Measurements from ENCODE around the gene PNLDC1.

GRCh38 chr6:158640661-158640882 lies 4.0 kb downstream of the DYNLT1 start:
- PRO-cap, result no peak

GRCh38 chr6:158771130-158771641 lies 48.0 kb downstream of the EZR start:
- PRO-cap, result no peak

- PRO-cap, result no peak
These were observed 77.9 kb downstream of the RSPH3 start for GRCh38 chr6:158922079-158922488.

- PRO-cap, result no peak
These were observed 61.3 kb downstream of the RSPH3 start for GRCh38 chr6:158938801-158939082.

- PRO-cap, result no peak
These were observed 1.4 kb downstream of the TAGAP start for GRCh38 chr6:159043255-159043875.

DNA sequence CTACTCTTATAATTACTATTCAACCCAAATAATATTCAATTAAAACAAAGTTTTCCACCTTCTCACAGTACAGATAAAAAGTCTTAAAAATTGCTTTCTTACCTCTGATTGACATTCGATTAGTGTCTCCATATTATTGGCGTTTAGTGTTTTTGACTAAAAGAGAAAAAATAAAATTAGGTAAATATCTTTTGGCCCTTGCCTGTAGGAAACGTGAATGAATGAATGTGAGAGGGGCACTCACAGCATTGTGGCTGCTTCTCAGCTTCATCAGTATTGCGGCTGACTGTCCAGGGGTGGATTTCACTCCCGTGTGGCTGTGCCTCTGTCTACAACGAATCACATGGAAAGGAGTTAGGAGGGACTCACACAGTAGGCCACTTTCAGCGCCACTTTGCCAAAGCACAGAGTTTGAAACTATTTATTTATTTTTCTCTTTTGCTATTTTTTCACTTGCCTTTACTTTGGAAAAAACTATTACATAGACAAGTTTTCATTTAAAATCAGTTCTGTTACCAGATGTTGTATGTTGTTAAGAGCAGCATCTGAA lies 840 bp downstream of the TAGAP start:
- PRO-cap, result no peak

DNA sequence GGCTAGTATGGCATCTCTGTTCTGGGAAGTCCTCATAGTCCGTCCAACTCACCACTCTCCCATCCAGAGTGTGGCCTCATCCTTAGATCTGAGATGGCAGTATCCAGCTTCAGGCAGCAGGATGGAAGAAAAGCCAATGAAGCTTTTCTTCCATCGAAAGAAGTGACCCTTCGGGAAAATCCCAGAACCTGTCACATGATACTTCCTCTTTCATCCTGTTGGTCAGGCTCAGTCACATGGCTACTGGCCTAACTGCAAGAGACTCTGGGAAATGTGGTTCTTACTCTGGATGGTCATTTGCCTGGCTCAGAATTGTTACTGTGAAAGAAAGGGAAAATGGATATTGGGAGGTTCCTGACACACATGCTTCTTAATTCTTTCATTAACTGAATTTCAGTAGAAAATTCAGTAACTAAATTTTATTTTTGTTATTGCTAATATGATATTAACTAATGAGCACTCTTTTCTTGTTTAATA lies 29.5 kb upstream of the TAGAP start:
- PRO-cap, result no peak

- PRO-cap, result no peak
These were observed 51.7 kb upstream of the FNDC1 start for GRCh38 chr6:159117497-159117999.

DNA sequence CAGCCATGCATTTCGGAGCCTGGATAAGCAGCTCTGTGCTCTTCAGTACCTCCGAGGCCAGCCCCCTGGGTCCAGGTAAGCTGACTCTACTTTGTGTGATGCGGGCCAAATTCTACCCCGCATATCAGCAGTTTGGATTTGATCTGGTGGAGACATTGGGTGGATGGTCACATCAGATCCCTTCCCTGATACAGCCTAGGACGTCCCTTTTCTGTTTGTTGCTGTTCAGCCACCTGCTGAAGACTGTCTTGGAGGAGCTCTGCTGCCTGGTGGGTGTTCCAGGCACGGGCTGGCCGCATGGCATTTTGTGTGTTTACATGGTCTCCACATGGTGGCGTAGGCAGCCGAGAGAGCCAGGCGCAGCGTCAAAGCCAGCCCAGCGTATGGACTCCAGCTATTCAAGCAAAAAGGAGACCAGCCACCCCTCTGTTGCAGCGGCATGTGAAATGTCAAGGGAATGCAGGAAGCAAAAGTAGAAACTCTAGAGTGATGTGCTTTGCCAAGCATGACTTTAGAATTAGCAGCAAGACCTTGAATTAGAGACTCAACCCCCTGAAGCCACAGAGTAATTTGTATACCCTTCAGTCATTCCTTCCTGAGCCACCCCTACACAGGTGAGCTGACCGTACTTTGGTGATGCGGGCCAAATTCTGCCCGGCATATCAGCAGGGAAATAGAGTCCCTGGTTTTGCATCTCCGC lies 48.3 kb downstream of the FNDC1 start:
- PRO-cap, result no peak

GRCh38 chr6:159683750-159684148 lies 9.3 kb downstream of the SOD2 start:
- PRO-cap, result no peak

GRCh38 chr6:159712694-159713477 lies 14.4 kb upstream of the WTAP start:
- PRO-cap, result no peak

- PRO-cap, result no peak
These were observed 6.8 kb upstream of the ACAT2 start for GRCh38 chr6:159754793-159755768.

DNA sequence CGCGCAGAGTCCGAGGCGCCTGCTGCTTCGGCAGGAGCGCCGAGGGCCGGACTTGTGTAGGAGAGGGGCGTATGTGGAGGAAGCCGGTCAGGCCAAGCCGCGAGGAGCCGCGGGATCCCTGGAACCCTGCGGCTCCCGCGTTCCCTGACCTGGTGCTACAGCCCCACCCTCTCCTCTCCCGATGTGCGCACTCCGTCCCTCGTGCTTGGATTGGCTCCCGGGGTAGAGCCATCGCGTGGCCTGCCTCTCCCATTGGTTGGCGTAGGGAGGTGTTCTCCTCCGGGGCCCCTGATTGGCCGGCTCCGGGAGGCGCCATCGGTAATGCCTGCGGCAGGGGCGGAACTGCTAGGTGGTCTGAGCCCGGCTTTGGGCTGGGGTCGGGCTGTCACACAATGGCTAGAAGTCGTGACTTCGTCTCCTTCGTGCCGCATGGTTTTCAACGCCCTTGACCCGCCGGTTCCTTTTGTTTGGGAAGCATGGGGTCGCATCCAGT lies 363 bp downstream of the ACAT2 start:
- PRO-cap, result bidirectional peak, plus-strand start at position 321 of the sequence, minus-strand start at position 157 of the sequence

DNA sequence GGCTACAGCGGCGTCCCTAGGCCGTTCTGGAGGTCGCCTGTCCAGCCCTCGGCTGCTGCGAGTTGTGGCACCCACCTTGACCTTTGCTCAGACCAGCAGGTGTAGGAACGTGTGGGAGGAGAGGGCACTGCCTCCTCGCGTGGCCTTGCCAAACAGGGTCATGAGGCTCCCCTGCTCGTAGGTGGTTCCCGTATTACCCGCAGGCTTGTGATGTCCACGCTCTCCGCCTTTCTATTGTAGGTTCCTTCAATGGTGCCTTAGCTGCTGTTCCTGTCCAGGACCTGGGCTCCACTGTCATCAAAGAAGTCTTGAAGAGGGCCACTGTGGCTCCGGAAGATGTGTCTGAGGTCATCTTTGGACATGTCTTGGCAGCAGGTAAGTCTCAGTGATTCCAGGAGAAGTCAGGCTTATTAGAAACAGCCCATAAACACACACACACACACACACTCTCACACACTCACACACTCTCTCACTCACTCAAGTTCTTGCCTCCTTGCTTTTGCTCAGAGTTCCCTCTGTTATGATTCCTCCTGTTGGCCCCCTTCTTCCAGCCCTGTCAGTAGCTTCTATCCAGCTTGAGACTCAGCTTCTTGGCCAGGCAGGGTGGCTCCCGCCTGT lies 943 bp downstream of the ACAT2 start:
- PRO-cap, result no peak

DNA sequence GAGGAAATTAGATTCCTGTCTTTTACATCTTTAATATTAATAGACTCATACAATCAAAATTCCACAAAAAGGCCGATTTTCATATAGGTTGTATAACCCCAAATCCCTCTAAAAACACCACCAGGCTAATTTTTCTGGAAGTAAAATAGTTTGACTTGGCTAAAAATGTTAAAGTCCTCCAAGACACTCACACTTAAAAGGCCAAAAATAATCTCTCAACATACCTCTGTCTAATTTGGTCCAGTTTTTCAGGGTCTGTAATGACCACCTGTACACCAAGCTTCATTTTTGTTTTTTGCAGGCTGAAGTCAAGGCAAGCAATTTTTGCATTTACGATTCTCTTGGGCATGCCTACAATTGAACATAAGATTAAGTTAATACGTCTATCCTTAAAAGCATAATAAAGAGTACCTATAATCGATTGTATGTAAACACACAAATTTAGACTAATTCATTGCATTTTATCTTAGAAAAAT lies 5.6 kb downstream of the TCP1 start:
- PRO-cap, result no peak

GRCh38 chr6:159787643-159788751 lies 1.4 kb downstream of the TCP1 start:
- PRO-cap, result no peak

DNA sequence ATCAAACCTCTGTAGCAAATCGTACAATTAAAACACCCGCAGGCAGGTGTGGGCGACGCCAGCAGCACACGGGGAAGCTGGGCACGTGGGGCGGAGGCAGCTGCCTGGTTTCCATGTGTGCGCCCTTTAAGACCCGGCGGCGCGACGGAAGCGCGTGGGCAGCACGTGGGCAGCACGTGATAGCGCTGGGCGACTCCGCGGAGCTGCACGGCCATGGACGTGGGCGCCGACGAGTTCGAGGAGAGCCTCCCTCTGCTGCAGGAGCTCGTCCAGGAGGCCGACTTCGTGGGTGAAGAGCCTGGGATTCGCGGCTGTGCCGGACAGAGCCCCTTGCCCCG lies at the start of gene PNLDC1:
PNLDC1 (plus strand) TSS at position 182 of the 338 bp plus-strand sequence.
- PRO-cap, result no peak

DNA sequence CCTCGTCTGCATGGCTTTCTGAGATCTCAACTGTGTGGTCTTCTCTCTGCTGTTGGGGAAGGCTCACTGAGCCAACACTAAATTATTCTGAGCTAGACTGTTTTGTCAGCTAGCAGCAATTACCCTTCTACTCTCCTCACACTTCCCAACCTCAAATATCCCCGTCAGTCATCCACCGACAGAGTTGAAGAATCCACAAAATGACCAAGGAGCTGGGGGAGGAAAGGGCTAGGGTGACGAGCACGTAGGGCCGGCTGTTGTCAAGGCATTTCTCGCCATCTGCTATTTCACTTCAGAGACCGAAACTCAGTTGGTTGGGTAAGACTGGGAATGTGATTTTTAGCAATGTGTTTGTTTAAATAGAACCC lies 9.4 kb downstream of the MAS1 start:
- PRO-cap, result no peak

- PRO-cap, result no peak
These were observed 12.8 kb downstream of the IGF2R start for GRCh38 chr6:159981192-159982478.

DNA sequence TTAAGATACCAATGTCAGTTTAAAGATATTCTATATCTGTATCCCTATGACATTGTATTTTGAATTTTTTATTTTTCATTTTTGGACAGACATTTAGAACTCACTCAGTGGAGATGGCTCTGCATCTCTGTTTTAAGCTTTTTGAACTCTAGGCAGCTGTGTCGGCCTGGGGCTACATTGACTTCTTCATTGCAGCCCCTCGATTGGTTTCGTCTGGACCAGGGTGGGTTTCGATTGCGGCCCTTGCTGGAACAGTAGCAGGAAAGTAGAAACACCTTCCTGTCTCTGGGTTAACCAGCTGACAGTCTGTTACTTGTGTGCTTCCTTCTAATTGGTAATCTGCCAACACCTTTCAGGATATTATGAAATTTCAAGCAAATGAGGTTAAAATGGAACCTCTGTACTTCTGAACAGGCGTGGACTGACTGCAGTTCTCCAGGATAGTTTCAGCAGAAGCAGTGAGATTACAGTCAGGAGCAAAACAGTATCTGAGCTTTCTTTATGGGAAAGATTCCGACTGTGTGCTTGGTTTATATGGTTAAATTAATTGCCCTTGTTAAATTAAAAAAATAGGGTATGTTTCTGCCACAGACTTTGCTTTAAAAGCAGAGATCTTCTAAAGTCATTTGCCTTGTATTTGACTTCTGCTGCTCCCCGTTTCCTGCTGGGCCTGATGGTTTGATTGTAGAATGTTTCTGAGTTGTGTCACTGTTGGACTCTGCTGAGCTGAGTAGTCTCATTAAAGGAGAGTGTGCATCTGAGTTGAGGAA lies 14.3 kb downstream of the IGF2R start:
- PRO-cap, result no peak